Duodenum (tissue), 1 donor: ENCODE measurements around the gene CALM1.

GRCh38 chr14:90396946-90397282 lies at the start of gene CALM1:
Gene CALM1 (plus strand): TSS chr14:90397029.
- PRO-cap, result bidirectional peak, plus-strand start at chr14:90397032, minus-strand start at chr14:90396872

GRCh38 chr14:90508754-90509382 lies 112.0 kb downstream of the CALM1 start:
- PRO-cap, result no peak

GRCh38 chr14:90511323-90511713 lies 114.5 kb downstream of the CALM1 start:
- PRO-cap, result unidirectional peak, plus-strand start at chr14:90511549

GRCh38 chr14:90577861-90578682 lies 181.2 kb downstream of the CALM1 start:
- PRO-cap, result no peak

DNA sequence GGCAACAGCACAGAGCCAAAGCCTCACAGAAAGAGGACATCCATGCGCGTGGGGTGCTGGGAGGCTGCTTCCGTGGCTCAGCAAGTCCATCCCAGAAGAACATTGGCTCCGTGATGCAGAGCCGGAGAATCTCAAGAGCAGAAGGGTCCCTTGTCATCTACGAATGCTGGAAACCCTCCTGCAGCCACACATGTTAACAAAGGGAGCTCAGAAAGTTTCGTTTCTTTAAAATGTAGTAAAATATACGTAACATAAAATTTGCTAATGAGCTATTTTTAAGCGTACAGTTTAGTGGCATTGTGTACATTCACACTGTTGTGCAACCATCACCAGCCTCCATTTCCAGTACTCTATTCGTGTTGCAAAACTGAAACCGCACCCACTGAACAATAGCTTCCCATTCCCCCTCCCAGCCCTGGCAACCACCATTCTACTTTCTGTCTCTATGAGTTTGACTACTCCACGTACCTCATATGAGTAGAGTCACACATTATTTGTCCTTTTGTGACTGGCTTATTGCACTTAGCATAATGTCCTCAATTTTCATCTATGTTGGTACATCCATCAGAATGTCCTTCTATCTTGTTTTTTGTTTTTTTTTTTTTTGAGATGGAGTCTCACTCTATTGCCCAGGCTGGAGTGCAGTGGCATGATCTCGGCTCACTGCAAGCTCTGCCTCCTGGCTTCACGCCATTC lies 185.8 kb downstream of the TTC7B start:
- PRO-cap, result no peak

GRCh38 chr14:90757396-90757801 lies 58.8 kb downstream of the TTC7B start:
- PRO-cap, result no peak

DNA sequence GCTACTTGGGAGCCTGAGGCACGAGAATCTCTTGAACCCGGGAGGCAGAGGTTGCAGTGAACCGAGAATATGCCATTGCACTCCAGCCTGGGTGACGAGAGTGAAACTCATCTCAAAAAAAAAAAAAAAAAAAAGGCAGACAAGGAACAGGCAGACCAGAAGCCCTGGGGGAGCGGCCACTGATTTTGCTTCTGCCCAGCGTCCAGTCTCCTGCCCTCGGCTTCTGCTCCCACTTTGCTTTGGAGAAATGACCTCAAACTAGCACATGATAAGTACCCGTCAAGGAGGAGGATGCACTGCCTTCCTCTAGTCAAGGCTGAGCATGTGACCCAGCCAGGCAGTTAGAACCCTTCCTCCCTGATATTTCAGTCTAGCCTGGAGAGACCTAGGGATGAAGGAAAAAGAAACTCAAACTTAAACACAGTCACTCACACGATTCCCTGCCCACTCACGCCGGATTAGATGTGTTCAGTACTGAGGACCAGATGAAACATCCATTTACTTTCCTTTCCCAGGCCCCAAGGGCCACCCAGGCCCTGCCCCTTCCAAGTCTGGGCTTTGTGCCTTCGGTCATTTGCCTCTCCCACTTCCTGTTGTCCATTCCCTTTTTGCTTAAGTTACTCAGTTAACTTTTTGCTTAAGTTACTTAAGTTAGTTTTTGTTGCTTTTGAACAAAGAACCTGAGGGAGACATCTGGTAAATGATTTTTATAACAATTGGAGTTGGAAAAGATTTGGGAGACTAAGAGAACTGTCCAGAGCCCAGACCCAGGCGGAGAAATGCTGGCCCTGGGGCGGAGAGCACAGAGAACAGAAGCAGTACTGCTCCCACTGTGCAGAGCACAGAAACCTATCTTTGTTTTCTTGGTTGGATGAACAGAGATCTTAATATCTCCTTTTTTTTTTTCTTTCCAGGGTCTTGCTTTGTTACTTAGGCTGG lies 22.9 kb upstream of the TTC7B start:
- PRO-cap, result unidirectional peak, minus-strand start at position 221 of the sequence

- PRO-cap, result no peak
These were observed 1.0 kb downstream of the RPS6KA5 start for GRCh38 chr14:91059300-91059917.

GRCh38 chr14:91144676-91145212 lies 30.9 kb downstream of the DGLUCY start:
- PRO-cap, result no peak

- PRO-cap, result no peak
These were observed 28.7 kb downstream of the GPR68 start for GRCh38 chr14:91215762-91216216.

GRCh38 chr14:91264194-91265262 lies 20.0 kb upstream of the GPR68 start:
- PRO-cap, result unidirectional peak, minus-strand start at chr14:91264523

- PRO-cap, result no peak
These were observed 41.8 kb upstream of the GPR68 start for GRCh38 chr14:91286152-91286776.

- PRO-cap, result no peak
These were observed 80.7 kb upstream of the GPR68 start for GRCh38 chr14:91325088-91325701.

DNA sequence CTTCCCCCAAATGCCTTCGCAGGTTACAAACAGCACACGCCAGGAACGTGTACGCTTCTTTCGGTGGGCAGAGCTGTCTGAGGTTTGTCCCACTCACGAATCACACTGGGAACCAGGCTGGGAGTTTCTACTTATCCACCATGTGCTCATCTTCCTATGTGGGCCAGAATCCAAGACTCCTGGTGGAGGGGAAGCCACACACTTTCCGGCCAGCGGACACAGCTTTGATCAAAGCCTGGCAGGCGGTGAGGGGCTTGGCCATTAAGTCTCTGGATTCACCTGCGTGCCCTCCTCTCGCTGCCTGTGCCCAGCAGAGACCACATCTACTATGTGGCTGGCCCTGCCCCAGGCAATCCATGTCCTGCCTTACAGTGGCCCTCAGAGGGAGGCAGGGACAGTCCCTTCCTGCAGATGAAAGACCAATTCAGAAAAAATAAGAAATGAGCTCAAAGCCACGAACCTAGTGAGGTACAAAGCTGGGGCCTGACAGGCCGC lies 82.6 kb upstream of the GPR68 start:
- PRO-cap, result no peak

DNA sequence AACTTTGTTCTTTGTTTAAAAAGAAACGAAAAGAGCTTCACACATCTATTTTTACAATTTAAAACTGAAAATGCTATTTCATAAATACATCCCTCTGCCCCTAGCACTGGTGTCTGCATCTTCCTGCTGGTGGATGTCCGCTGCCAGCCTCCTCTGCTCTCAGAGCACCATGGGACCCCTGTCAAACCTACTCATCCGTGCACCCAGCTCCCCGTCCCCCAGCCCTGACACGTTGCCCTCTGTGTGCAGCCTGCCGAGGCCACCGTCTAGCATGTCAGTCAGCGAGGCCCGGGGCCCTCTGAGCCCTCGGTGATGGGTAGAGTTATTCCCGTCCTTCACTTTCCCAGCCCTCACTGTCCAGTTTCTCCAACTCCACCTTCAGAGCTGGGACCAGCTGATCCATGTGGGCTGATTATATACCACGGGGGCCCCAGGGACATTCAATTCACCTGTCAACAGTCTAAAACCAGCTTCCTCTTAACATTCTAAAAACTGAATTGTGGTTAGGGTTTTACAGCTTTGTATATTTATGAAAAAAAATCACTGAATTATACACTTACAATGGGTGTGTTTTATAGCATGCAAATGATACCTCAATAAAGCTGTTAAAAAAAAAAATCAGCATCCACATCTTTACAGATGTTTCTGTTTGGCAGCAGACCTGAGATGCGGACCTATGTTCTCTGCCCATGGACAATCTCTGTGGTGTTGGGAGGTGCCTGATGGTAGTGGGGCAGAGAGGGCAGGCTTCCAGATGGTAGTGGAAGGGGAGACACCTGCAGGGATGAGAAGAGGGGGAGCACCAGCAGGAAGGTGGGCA lies 61.3 kb downstream of the CCDC88C start:
- PRO-cap, result no peak

DNA sequence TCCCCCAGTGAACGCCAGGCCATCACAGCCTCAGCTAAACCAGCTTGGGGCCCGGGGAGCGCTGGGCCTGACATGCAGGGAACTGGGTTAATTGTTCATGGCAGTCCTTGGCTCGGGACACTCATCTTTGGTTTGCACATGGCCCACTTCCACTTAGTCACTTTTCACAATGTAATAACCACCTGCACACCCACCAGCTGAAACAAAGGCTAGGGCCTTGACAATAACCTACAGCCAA lies 39.4 kb downstream of the CCDC88C start:
- PRO-cap, result no peak

GRCh38 chr14:91395907-91396809 lies 21.5 kb downstream of the CCDC88C start:
- PRO-cap, result no peak

DNA sequence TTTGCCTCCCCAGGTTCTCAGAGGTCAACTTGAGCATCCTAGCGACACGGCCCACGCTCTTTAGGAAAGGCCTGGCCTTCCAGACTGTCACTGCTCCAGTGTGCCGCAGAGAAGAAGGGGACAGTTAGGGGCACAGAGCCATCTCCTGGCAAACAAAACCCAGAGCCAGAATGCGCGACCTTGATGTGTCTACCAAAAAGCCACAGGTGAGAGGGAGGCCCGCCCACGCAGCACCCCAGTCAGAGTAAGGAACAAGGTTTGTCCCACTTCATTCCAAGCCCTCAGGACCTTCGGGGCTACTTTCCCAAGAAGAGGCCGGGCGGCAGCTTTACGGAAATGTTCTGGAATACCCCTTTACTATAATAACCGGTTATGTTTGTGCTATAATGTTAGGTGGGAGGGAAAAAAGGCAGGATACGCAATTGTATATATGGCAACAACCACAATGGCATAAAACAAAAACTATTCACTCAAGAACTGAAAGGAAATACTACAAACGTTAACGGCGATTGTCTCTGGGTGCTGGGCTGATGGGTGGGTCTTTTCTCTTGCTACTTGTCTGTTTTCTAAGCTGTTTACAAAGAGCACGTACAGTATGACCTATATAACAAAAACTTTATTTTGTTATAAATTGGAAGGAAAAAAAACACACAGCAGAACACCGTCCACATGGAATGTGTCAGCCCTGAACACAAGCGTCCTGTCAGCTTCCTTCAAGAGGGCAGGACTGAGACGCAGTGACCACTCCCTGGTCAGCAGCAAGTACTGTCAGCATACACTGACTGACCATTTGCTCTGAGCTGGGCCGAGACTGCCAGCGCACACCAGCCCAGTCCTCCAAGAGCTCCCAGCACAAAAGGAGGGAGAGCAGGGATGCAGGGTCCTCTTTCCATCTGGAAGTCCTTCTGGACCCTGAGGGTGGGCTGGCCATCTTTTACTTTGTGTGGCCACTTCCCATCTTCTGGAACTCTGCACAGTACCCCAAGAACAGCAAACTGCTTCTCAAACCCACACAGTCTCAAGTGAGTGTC lies 12.2 kb downstream of the CCDC88C start:
- PRO-cap, result no peak

- PRO-cap, result unidirectional peak, plus-strand start at chr14:91744376
These were observed 12.4 kb upstream of the CATSPERB start for GRCh38 chr14:91744184-91744690.

- PRO-cap, result no peak
These were observed 60.4 kb upstream of the CATSPERB start for GRCh38 chr14:91792245-91792716.